Measurements from ENCODE around the genes SPINK7 and ADRB2.

DNA sequence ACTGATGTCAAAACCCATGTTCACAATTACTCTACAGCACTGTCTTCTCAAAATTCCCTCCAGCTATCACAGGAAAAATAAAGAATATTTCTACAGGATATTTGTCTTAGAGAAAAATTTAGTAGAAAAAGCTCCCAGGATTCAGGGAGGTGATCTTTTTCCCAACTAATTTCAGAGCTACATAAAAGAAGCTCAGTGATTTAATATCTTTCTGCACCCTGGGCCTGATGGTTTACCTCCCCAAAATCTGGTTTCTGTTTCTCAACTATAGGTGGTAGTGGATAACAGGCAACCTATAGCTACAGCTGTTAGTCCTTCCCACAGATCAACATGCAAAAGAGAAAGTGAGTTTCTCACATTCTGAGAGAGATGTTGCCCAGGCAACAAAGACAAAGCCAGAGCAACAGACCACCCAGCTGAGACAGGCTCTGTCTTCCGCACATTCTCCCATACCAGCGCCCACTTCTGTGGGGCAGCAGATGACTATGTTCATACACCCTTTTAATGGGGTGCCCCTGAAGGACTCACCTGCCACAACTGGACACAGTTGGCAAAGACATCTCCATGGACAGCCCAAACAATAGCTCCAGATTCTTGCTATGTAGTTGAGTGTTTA, 40.7 kb upstream of the PPP2R2B start:
- PRO-cap, result no peak
- RAMPAGE, long total RNA, result no peak

- PRO-cap, result no peak
- RAMPAGE, long total RNA, result no peak
Observed at GRCh38 chr5:147305149-147305583, 70.3 kb downstream of the STK32A start.

GRCh38 chr5:147403485-147403917, 106.4 kb downstream of the DPYSL3 start:
- PRO-cap, result no peak
- RAMPAGE, long total RNA, result no peak

- PRO-cap, result no peak
- RAMPAGE, long total RNA, result no peak
Observed at GRCh38 chr5:147553774-147554088, 43.9 kb upstream of the DPYSL3 start.

GRCh38 chr5:147721302-147721639, 61.3 kb downstream of the JAKMIP2 start:
- PRO-cap, result no peak
- RAMPAGE, long total RNA, result no peak

GRCh38 chr5:148111477-148111993, 47.8 kb downstream of the SPINK5 start:
- PRO-cap, result no peak
- RAMPAGE, long total RNA, result no peak

DNA sequence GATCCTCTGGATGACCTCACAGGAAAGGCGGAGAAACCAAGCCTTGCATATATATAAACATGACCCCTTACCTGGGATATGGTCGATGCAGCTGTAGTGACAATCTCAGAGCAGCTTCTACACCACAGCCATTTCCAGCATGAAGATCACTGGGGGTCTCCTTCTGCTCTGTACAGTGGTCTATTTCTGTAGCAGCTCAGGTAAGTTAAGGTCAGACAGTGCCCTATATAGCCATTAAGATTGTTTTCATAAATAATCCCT, at the start of gene SPINK7:
Gene SPINK7, plus strand, starts transcription at position 79 of the 261 bp plus-strand sequence.
- PRO-cap, result no peak
- RAMPAGE, long total RNA, result no peak

- PRO-cap, result no peak
- RAMPAGE, long total RNA, result no peak
Observed at GRCh38 chr5:148319846-148320994, 8.0 kb downstream of the SPINK7 start.

- PRO-cap, result no peak
- RAMPAGE, long total RNA, result no peak
Observed at GRCh38 chr5:148414894-148415290, 31.1 kb downstream of the FBXO38 start.

GRCh38 chr5:148738943-148739425, 84.7 kb upstream of the HTR4 start:
- PRO-cap, result no peak
- RAMPAGE, long total RNA, result no peak

DNA sequence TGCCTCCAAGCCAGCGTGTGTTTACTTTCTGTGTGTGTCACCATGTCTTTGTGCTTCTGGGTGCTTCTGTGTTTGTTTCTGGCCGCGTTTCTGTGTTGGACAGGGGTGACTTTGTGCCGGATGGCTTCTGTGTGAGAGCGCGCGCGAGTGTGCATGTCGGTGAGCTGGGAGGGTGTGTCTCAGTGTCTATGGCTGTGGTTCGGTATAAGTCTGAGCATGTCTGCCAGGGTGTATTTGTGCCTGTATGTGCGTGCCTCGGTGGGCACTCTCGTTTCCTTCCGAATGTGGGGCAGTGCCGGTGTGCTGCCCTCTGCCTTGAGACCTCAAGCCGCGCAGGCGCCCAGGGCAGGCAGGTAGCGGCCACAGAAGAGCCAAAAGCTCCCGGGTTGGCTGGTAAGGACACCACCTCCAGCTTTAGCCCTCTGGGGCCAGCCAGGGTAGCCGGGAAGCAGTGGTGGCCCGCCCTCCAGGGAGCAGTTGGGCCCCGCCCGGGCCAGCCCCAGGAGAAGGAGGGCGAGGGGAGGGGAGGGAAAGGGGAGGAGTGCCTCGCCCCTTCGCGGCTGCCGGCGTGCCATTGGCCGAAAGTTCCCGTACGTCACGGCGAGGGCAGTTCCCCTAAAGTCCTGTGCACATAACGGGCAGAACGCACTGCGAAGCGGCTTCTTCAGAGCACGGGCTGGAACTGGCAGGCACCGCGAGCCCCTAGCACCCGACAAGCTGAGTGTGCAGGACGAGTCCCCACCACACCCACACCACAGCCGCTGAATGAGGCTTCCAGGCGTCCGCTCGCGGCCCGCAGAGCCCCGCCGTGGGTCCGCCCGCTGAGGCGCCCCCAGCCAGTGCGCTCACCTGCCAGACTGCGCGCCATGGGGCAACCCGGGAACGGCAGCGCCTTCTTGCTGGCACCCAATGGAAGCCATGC, at the start of gene ADRB2:
Gene ADRB2, plus strand, starts transcription at position 646 of the 922 bp plus-strand sequence.
- PRO-cap, result unidirectional peak, plus-strand start at position 667 of the sequence
- RAMPAGE, long total RNA, result start-site peak on the plus strand centred at position 653 of the sequence, 38 bp wide, 12 and 47 reads in 2 replicates

DNA sequence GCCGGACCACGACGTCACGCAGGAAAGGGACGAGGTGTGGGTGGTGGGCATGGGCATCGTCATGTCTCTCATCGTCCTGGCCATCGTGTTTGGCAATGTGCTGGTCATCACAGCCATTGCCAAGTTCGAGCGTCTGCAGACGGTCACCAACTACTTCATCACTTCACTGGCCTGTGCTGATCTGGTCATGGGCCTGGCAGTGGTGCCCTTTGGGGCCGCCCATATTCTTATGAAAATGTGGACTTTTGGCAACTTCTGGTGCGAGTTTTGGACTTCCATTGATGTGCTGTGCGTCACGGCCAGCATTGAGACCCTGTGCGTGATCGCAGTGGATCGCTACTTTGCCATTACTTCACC, 455 bp downstream of the ADRB2 start:
- PRO-cap, result no peak
- RAMPAGE, long total RNA, result no peak

DNA sequence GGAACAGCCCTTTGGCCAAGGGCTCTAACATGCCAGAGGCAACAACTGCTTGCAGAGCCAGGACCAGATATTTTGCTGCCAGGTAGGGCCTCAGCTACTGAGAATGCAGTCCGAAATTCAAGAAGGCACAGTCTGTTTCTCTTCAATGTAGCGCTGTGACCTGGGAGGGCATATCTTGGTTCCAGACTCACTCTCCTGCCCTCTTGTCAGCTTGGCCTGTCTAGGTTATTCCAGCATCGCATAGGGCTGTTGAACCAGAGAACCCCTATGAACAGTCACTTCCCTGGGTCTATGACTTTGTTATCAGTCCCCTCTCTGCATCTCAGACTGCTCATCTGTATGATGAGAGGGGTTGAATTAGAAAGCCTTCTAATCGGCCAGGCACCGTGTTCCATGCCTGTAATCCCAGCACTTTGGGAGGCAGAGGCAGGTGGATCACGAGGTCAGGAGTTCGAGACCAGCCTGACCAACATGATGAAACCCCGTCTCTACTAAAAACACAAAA, 1.5 kb downstream of the ABLIM3 start:
- PRO-cap, result no peak
- RAMPAGE, long total RNA, result no peak

DNA sequence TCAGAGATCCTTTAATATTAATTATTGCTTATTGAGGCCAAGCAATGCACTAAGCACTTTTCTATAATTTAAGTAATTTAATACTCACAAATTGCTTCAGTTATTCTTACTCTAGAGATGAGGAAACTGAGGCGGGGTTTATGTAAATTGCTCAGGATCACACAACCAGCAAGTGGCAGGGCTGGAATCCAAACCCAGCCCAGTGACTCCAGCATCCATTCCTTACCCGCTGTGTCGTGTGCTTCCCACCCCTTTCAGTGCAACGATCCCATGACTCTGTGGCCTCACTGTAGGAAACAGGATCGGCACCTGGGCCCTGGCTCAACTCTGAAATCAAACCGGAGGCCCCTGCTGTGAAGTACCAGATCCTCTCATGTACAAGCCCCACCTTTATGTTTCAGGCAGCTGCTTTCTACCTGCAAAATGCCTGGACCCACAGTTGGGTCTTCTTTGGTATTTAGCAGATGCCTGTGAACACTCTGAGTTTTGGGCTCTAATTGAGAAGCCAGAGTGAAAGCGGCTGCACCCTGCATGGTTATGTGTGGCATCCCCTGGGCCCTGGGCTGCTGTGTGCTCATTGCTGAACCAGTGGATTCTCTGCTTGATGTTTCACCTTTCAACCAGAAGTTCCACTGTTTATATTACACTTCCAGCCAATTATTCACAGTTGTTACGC, 36.6 kb downstream of the ABLIM3 start:
- PRO-cap, result no peak
- RAMPAGE, long total RNA, result no peak

- PRO-cap, result no peak
- RAMPAGE, long total RNA, result no peak
Observed at GRCh38 chr5:149288399-149289039, 16.9 kb downstream of the AFAP1L1 start.

- PRO-cap, result no peak
- RAMPAGE, long total RNA, result no peak
Observed at GRCh38 chr5:149310884-149311378, 34.4 kb upstream of the GRPEL2 start.

DNA sequence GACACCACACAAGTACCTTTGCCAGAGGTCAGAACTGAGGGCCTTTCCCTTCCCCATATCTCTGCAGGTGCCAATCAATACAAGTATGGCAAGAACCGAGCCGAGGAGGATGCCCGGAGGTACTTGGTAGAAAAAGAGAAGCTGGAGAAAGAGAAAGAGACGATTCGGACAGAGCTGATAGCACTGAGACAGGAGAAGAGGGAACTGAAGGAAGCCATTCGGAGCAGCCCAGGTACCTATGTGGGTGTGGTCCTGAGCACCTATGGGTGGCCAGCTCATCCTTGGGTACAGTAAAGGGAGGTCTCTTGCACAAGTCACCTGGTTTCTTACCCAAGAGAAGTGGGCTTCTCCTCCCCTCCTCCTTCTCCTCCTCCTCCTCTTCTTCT, 15.7 kb upstream of the GRPEL2 start:
- PRO-cap, result no peak
- RAMPAGE, long total RNA, result no peak

DNA sequence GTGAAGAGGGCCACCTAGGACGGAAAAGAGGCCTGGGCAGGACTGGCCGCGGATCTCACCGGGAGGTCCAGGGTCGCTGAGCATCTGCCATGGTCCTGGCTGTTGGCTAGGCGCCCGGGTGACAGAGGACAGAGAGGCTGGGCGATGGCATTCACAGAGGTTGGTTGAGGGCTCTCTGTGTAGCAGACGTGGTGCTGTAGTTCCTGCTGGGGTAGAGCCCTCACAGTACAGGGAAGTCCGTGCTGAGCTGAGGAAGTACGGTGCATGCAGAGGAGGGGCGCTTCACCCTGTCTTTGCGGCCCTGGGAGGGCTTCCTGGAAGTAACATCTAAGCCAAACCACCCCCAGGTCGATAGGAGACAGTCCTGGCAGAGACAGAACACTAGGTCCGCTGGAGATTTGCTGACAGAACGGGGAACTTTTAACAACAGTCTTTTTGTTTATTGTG, 523 bp downstream of the PCYOX1L start:
- PRO-cap, result no peak
- RAMPAGE, long total RNA, result no peak

DNA sequence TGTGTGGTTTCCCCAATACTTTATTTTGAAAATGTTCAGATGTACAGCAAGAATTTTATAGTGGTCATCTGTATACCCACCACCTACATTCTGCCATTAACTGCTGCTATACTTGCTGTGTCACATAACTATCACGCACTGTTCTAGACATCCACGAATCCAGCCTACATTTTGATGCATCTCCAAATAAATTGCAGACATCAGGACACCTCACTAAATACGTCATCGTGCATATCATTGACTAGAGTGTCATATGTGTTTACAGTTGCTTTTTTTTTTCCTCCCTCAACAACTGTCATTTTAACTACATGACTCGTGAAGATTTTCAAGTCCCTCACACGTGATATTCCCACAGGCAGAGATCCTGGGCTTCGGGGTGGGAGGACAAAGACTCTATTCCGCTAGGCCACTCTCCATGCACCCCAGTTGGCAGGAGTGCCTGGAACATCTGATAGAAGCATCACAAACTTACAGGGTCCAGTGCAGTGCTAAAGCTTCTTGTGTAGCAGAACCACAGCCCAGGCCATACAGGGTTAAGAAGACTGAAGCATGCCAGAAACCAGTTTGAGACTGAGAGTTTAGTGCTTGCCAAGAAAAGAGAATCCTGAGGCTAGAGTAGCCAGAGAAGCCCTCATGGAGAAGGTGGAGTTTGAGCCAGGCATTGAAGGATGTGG, 1.1 kb downstream of the PCYOX1L start:
- PRO-cap, result no peak
- RAMPAGE, long total RNA, result no peak

GRCh38 chr5:149415079-149415869, 36.2 kb upstream of the IL17B start:
- PRO-cap, result no peak
- RAMPAGE, long total RNA, result no peak